Epidermal melanocyte (primary cell): ENCODE data around the genes INPP5B and FHL3.

DNA sequence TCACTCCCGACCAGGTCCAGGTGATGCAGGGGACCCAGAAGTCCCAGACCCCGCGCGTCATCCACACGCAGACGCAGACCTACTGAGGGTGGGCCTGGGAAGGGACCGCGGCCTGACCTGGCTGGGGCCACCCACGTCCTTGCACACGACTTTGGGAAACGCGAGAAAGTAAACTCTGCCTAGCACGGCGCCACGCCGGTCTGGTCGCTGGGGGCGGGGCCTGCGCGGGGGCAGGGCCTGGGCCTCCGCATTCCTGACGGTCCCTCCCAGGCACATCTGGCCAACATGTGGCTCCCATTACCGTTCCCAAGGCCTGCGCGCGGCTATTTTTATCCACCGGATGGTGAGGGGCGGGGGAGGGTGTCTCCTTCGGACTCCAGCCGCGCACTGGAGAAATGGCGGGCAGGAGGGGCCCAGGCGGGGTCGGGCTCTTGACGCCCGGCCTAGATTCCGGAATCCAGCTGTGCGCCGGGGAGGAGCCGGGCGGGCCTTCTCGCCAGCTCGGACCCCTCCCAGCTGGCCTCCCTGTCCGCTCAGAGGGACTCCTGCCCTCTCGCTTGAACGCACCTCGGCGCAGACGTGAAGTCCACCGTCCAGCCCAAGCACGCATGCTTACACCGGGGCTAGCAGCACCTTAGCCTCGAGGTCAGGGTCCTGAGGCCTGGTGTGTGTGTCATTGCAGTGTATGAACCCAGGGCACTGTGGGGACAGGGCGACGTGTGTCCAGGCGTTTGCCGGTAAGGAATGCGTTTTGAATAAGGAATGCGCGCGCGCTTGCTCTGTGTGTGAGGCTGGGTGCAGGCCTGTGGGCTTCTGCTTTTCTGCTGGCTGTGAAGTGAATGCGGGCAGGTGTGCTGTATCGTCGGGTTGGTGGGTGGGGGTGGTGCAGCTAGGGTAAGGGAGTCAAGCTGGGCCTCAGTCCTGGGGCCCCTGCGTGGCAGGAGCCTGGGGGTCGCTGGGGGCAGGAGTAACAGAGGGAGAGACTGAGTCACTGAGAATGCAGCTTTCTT lies 2.1 kb downstream of the EVA1B start:
- RRBS, result 28% methylated on average over 18 of the region's 67 CpGs

DNA sequence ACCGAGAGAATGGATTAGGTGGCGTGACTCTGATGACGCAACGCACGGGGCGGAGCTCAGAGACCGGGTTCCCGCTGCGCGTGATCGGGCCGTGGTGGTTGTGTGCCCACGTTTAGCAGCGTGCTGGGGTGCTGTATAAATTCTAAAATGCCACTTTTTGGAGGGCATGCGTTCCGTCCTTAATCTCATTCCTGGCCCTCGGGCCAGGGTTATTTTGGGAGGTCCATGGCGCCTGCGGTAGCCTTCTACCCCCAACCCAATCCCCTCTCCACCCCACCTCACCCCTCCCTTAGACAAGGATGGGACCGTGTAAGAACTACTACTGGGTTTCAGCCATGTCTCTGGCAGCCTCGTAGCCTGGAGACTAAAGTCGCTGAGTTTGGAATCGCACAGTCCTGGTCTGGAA lies 229 bp upstream of the MRPS15 start:
- RRBS, result 2% methylated on average over 6 of the region's 23 CpGs

DNA sequence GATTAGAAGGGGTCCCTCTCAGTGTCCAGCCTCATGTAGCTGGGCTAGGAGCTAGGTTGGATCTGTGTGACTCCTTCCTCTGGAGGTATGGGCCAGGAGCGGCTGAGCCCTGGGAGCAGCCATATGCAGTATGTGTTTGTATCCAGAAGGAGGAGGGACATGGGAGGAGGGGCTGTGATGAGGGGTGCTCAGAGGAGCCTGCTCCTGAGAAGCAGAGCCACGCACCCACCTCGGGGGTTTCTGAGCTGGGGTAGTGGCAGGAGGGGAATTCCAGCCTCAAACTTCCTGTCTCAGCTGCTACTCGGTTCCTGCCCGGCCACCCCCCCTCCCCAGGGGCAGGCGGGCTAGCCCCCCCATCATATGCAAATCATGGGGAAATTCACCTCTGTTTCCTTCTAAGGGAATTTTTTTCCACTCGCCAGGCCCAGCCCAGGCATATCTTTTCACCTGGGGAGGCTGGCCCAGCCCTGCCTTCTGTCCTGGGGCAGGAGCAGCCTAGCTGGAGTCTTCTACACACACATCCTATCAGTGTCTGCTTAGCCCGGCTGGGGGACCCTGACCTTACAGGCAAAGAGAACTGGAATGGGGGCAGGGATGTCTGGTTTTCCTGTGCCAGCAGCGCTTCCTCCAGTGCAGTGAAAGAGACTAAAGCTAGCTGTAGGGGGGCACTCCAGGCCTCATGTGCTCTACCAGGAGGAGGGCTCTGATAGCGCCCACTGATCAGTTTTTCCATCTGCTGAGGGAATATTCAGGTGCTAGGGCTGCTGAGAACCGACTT lies 3.0 kb downstream of the ZC3H12A start:
- RRBS, result no CpG with 5 or more reads among the region's 11 CpGs

- RRBS, result no CpG with 5 or more reads among the region's 13 CpGs
Measured at GRCh38 chr1:37673809-37674460, 16.4 kb downstream of the C1orf109 start.

- RRBS, result 8% methylated on average over 3 of the region's 7 CpGs
Measured at GRCh38 chr1:37752160-37752428, 12.8 kb downstream of the EPHA10 start.

DNA sequence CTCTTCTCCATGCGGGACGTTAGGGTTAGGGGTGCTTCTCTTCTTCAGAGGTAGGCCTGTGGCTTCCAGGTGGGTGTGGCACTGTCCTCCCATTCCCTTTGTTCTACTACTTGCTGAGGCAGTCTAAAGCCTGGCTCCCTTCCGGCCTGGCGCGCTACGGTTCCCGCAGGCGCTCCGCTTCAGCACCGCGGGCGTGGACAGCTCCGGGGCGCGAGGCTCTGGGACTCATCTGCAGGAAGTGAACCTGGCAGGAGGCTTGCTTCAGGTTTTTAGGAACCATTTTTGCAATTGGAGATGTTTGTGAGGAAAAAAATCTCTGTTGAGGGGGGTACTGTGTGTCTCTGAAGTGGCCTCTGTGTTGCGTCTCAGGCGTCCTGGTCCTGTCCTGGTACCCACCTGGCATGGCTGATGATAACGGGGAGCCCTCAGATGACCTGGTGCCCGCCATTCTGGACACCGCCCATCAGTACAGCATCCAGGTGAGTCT lies 1.8 kb downstream of the MANEAL start:
- RRBS, result 4% methylated on average over 11 of the region's 20 CpGs

DNA sequence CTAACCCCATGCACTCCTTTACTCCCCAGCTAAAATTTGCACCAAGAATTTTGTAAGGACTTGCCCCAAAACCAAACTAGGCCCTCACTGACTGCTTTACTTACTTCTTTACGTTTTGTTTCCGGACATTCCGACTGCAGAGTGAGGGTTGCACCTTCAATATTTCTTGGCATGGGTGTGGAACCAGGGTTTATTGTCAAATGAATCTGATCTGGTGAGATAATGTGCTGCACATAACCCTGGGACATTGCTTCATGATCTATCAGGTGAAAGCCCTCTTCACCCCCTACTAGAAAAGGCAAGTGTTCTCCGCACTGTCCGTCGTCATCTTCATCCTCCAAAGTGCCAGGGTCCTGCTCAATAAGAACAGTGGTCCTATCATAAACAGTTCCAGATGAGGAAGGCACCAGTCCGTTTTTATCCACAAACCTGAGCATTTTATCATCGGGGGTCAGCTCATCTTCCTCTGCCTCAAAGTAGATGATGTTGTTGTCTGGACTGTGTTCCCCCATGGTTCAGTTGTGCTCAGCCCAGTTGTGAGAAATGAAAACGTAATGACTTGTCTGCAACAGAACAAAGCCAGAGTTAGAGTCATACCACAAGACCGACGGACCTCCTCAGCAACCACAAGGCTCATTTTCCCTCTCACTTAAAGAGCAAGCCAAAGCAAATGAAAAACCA lies 2.1 kb downstream of the MTF1 start:
- RRBS, result no CpG with 5 or more reads among the region's 11 CpGs

- RRBS, result no CpG with 5 or more reads among the region's 15 CpGs
Measured at GRCh38 chr1:37930182-37931066, 16.4 kb downstream of the INPP5B start.

GRCh38 chr1:37946495-37947427 lies at the start of gene INPP5B:
Gene INPP5B, minus strand, starts transcription at chr1:37947053.
- RRBS, result no CpG with 5 or more reads among the region's 14 CpGs

DNA sequence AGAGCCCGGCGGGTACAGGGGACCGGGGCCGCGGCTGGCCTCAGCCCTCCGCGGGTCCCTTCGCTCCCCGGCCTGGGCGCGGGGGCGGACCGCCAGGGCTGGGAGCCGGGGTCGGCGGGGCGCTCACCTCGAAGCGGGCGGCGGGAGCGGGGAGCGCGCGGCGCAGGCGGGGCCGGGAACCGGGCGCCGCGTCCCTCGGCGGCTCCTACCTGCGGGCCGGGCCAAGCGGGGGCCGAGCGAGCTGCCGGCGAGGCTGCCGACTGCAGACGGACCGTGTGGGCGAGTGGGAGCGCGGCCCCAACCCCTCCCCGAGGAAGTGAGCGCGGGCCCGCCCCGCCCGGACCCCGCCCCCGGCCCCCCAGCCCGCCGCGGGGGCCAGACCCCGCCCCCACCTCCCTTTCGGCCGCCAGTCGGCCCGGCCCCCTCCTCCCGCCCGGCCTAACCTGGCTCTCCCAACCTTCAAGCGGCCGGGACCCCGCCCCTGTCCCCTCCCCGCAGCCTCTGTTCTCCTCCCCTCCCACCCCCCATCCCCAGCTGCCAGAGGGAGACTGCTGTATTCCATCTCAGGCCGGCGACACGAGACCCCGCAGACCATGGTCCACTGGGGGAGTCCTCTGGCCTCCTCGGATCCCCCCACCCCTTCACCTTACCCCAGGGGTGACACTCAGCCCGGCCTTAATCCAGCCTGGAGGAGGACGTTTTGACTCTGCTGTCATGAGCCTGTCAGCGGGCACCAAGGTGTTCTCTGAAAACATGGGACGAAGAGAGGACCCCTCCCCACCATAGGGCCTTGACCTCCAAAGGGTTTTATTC lies at the start of gene FHL3:
FHL3 (minus strand) TSS at position 285 of the 813 bp plus-strand sequence.
- RRBS, result 3% methylated on average over 62 of the region's 78 CpGs

DNA sequence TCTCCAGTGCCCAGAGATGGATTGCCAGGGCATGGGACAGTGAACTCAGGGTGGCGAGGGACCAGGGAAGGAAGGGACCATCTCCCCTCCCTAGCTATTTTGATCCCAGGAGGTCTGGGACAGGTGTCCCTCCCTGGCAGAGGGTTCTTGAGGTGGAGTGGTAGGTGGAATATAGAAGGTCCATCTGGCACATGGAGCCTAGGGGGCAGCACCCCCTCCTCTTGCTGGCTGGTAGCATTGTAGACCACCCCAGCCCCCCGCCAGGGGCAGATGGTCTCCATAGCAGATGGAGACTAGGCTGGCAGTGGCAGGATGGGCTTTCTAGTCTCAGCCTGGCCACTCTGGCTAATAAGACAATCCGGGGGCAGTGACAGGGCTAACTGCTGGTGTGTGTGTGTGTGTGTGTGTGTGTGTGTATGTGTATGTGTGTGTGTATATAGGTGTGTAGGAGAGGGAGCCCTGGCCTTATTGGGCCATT lies 16.0 kb downstream of the UTP11 start:
- RRBS, result no CpG with 5 or more reads among the region's 3 CpGs

DNA sequence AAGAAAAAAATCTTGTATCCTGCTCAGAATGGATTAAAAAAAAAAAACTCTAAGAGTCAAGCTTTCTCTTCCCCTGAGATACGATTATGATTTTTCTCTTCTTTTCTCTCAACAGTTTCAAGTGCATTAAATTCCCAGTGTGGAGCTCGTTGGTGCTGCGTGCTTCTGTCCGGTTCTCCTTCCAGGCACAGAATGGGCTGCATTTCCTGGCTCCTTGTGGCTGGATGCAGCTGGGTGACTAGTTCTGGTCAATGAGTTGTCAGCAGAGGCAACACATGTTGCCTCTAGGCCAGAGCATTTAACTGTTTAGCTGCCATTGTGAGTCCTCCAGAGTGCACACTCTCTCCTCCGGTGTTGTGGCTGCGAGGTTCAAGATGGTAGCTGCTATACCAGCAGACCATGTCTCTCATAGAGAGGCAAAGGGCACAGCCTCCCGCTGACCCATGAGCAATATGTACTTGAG lies 312.9 kb downstream of the RRAGC start:
- RRBS, result no CpG with 5 or more reads among the region's 7 CpGs

DNA sequence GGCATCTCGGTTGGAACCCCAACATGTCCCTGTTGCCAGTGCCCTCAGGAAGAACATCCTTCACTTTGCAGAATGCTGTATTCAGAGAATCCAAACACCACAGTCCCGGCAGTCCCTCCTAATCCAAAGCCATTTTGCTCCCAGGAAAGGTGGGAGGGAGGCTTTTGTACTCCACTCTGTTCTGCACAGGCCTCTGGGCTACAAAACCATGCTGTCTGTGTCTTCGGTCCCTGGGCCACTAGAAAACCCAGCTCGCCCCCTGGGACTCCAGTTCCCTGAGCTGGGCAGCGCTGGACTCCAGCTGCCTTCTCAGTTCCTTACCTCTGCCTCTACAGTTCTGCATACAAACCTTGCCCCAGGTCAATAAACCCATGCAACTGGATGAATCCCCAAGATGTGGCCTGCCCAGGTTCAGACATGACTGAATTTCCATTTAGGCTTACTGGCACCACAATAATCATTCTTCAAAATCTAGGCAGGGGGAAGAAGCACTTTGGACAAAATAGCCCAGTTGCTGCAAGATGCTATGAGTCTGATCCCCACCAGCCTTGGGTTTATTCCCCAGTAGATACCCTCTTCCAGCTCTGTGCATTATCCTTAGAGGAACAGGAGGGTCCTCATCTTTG lies 159.6 kb downstream of the RRAGC start:
- RRBS, result no CpG with 5 or more reads among the region's 5 CpGs

DNA sequence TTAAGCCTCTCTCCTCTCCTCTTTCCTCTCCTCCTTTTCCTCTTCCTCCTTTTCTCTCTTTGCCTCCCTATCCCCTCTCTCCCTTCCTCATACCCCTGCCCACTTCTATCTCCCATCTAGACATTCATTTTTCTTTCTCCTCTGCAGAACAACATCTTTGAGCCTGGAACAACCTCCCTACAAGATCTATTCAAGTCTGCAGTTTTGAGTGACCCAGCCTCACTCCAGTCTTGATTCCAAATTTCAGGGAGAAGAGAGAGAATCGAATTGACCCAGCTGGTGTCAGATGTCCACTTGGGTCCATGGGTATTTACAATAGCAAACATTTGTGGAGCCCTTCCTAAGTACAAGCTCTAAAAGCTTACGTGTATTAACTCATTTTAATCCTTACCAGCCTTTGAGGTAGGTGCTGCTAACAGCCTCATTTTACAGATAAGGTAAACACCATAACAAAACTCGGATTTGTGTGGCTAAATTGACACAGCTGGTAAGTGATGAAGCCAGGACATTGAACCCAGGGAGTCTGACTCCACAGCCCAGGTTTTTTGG lies 138.5 kb downstream of the RRAGC start:
- RRBS, result no CpG with 5 or more reads among the region's 3 CpGs

GRCh38 chr1:38815838-38816595 lies 43.6 kb downstream of the RRAGC start:
- RRBS, result 0% methylated on average over 1 of the region's 37 CpGs

GRCh38 chr1:38992220-38992451 lies 1.1 kb downstream of the AKIRIN1 start:
- RRBS, result no CpG with 5 or more reads among the region's 8 CpGs

DNA sequence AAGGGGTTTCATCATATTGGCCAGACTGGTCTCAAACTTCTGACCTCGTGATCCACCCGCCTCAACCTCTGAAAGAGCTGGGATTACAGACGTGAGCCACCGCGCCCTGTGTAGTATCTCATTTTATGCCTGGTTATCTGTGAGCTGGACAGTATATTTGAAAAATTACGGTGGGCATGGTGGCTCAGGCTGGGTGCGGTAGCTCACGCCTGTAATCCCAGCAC lies 16.8 kb upstream of the NDUFS5 start:
- RRBS, result no CpG with 5 or more reads among the region's 8 CpGs

GRCh38 chr1:39043318-39043869 lies 17.2 kb downstream of the NDUFS5 start:
- RRBS, result no CpG with 5 or more reads among the region's 7 CpGs

GRCh38 chr1:39047073-39047700 lies 21.0 kb downstream of the NDUFS5 start:
- RRBS, result no CpG with 5 or more reads among the region's 9 CpGs

DNA sequence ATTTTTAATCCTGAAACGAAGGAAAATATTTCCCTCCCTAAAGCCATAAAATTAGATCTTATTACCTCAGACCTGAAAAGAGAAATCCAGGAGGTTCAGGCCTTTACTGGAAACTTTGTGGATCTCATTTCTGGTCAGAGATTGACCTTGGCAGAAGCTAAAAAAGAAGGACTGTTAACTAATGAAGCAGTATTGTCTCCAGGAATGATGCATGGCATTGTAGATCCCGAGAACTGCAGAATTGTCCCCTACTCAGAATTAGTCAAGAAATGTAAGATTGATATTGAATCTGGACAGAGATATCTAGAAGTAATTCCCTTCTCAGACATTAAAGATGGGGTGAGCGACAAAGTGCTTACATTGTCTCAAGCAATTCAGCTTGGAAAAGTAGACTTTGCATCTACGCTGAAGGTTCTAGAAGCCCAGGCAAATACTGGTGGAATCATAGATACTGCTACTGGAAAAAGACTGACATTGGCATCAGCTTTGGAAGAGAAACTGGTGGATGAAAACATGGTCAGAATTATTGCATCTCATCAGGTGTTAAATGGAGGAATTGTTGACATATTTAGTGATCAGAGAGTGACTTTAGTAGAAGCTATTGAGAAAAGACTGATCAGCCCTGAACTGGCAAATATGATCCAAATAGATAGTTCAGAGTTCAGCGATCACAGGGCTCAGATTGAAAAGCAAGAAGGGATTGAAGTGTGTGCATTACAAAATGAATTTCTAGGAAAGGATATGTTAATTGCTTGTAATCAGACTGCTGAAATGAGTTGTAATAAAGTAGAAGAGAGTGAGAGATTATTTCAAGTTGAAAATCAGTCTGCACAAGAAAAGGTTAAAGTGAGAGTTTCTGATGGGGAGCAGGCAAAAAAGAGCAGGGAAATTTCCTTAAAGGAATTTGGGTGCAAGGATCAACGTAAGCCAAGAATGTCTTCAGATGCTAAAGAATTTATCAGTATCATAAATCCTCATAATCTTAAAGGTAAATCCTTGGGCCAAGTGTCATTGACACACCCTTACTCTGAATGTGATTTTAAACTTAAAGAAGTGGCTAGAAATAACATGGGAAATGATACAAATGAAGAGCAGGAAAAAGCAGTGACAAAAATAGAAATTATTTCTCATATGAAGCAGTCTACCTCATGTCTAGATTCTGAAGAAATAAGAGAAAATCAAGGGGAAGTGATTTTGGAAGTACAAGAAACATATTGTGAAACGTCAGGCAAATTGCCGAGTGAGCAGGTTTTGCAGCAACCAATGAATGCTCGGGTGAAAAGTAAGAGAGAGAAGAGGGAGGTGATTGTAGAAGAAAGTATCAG lies 130.2 kb downstream of the MACF1 start:
- RRBS, result no CpG with 5 or more reads among the region's 9 CpGs